ENCODE measurements around the genes QDPR and FAM184B.

GRCh38 chr4:15905970-15906632 lies 32.4 kb downstream of the FGFBP1 start:
- PRO-cap, 2 experiments = peak in 1 of 2 experiments; most common minus-strand start chr4:15906198 (in 1)
- RAMPAGE, long total RNA, 4 experiments = no peak in any of the 4 experiments

DNA sequence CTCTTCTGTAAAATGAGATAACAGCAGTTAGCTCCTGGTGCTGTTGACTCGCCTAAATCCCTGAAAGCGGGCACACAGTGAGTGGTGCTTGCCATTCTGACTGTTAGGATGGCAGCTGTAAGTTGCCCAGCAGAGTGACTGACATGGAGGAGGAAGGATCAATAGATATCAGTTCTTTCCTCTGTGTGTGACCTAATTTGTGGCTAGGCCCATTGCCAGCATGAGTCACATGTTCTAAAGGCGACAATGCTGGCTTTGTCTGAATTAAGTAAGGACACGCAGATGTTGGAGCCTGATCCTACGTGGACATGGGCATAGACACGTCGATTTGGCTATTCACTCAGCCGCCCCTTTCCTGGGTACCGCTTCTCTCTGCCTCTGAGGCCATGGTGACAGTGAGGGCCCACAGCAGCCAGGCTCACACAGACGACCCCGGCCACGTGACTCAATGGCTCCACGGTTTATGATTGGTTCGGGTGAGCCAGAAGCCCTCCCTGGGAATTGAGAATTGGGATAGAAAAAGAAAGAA lies 16.3 kb downstream of the PROM1 start:
- PRO-cap, 2 experiments = no peak in any of the 2 experiments
- RAMPAGE, long total RNA, 4 experiments = no peak in any of the 4 experiments

GRCh38 chr4:16081916-16082842 lies 1.6 kb downstream of the PROM1 start:
- PRO-cap, 2 experiments = no peak in any of the 2 experiments
- RAMPAGE, long total RNA, 4 experiments = no peak in any of the 4 experiments

DNA sequence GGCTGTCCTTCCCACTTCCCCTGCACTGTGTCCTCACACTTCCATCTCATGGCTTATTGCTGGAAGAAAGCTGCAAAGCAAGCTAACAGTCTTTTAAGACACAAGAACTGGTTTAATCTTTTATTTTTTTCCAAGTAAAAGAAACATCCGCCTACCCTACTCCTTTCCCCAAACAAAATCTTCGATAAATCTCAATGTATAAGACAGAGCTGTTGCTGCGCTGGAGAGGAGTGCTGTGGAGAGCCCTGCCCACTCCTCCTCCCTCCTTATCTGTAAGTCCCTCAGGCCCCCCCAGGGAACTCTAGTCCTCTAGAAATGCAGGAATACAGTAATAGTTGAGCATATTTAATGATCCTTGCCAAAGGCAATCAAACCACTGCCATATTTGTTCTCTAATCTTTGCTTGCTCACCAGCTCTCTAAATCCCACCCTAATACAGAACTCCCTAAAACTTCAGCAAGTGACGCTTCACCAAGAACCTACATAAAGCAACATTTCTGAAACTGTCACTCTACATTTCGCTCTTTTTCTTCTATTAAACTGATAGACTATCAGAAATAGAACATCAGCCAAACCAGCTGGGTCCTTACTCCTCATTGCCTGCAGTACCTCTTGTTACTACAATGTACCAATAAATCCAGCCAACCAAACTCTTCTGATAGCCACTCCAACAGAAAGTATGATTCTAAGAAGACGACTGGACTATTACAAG lies 13.8 kb downstream of the TAPT1 start:
- PRO-cap, 2 experiments = no peak in any of the 2 experiments
- RAMPAGE, long total RNA, 4 experiments = start-site peak on the minus strand in 1 of 4 experiments, centred at position 595 of the sequence, 11 reads per replicate

DNA sequence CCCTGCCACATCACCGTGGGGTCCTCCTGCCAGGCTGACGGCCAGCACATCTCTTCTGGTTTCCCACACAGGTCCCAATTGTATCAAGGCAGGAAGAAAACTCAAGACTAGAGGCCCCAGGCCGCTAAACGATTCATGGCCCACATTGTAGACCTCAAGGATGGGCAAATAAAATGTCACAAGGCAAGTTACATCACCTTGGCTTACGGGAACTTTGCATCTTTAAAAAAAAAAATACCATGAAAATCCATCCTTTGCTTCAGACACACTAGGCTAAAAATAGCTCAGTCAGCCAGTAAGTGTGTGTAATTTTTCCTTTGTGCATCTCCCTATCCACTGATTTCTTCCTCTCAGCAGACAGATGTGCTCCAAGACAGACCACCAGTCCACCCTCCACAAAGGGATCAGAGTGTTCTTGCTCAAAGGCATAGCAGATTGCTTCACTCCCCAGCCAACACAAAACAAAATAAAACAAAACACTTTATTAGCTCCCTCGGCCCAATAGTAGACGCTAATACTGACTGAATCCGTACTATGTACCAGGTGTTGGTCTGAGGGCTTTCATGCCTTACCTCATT lies 14.7 kb downstream of the LDB2 start:
- PRO-cap, 2 experiments = no peak in any of the 2 experiments
- RAMPAGE, long total RNA, 4 experiments = no peak in any of the 4 experiments

DNA sequence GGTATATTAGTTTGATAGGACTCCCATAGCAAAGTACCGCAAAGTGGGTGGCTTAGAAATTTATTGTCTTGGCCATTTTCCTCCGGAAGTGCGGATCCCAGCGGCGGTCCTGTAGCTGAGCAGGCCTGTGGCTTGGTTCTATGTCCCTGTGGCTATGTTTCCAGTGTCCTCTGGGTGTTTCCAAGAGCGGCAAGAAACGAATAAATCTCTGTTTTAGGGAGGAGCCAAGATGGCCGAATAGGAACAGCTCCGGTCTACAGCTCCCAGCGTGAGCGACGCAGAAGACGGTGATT lies 44.1 kb upstream of the LDB2 start:
- PRO-cap, 2 experiments = peak in 1 of 2 experiments; most common plus-strand start position 76 of the sequence (in 1)
- RAMPAGE, long total RNA, 4 experiments = no peak in any of the 4 experiments

- PRO-cap, 2 experiments = no peak in any of the 2 experiments
- RAMPAGE, long total RNA, 4 experiments = no peak in any of the 4 experiments
These were observed 70.9 kb upstream of the LDB2 start for GRCh38 chr4:16969511-16969653.

- PRO-cap, 2 experiments = no peak in any of the 2 experiments
- RAMPAGE, long total RNA, 4 experiments = no peak in any of the 4 experiments
These were observed 268.5 kb upstream of the LDB2 start for GRCh38 chr4:17166747-17167498.

GRCh38 chr4:17437172-17437538 lies 74.7 kb downstream of the QDPR start:
- PRO-cap, 2 experiments = no peak in any of the 2 experiments
- RAMPAGE, long total RNA, 4 experiments = no peak in any of the 4 experiments

DNA sequence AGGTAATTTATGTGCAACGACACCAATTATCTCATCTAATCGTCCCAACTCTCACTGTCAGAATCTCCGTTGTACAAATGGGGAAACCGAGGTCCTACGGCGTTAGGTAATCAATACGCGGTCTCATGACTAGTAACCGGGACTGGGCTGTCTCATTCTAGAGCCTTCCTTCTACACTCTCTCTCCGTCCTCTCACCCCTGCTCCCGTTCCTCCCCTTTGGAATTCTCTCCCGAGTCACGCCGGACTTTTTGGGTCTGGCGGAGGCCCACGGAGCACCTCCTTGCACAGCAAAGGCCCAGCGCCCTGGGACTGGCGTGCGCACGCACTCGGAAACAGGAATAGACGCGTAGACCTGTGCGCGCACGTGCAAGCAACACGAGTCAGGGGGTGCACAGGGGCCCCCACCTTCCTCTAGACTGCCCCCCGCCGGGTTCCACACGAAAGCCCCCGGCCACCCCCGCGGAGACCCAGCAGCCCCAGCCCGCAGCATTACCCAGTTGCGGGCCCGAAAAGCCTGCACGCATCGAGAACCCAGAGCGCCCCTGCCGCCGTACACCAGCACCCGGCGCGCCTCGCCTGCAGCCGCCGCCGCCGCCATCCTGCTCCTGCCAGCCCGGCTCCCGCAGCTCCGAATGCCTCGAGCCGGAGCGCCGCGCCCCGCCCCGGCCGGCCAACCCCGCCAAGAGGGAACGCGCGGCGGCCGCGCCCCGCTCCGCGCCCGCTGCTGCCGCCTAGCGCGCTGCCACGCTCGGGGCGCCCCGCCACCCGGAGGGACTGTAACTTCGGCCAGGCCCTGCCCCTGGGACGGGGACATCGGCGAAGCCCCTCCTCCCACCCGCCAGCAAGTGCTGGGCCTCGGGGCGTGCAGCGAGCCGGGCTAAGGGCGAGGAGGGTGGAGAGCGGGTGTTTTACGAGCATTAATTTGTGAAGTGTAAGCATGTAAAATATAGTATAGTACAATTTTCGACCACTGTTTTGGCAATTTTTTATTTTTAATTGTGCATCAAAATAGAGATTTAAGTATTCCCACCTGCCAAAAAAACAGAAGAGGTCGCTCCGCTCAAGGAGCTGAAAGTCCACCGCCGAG lies at the start of gene QDPR:
Gene QDPR (minus strand): TSS at position 635 of the 1,088 bp plus-strand sequence.
- PRO-cap, 2 experiments = peak in 2 of 2 experiments; most common plus-strand start position 842 of the sequence (in 2); most common minus-strand start position 635 of the sequence (in 2)
- RAMPAGE, long total RNA, 4 experiments = start-site peak on the minus strand in 3 of 4 experiments, centred at positions 358 to 632 of the sequence, 9 to 22 reads per replicate

- PRO-cap, 2 experiments = peak in 1 of 2 experiments; most common plus-strand start chr4:17781606 (in 1)
- RAMPAGE, long total RNA, 4 experiments = start-site peak on the minus strand in 1 of 4 experiments, at chr4:17781413-17781419 at its widest, 5 reads per replicate
These were observed at the start of gene FAM184B for GRCh38 chr4:17781026-17781761. TSS of gene FAM184B (minus strand) at chr4:17781621.

DNA sequence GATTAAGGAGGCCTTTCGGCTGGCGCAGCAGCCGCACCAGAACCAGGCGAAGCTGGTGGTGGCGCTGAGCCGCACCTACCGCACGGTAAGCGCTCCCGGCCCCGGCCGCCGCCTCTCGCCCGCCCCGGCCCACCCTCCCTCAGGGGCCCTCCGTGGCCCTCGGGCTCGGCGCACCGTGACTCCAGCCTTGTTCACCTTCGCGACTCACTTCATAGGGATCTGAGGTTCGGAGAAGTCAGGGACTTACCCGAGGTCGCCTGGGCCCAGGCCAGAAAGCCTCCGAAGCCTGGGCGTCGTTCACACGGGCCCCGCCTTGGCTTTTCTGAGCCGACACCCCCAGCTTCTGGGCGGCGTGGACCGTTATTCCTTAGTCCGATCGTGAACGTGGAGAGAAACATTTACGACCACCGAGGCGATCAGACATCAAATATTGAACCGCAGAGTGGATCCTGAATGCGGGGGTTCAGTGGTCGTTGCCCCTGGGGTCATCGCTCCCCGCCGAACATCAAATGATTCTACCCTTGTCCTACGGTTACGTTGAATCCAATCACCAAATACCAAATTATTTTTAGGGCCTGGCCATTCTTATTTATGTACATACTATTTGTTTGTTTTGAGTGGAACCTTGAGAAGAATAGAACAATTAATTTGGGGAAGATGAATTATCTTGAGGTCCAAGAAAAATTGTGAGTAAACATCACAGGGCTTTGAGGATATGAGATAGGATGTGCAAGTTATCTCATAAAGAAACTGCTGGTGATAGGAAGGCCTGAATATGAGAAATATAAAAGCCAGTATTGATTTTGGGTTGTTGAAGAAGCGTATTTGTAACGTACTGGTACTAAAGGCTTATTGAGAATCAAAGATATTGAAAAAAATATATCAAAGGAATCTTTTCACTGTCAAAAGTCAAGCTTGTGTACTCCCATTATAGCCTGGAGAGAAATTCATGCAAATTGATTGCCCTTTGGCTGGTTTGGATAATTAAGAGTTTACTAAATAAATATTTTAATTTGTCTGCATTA lies 637 bp downstream of the NCAPG start:
- PRO-cap, 2 experiments = no peak in any of the 2 experiments
- RAMPAGE, long total RNA, 4 experiments = no peak in any of the 4 experiments

DNA sequence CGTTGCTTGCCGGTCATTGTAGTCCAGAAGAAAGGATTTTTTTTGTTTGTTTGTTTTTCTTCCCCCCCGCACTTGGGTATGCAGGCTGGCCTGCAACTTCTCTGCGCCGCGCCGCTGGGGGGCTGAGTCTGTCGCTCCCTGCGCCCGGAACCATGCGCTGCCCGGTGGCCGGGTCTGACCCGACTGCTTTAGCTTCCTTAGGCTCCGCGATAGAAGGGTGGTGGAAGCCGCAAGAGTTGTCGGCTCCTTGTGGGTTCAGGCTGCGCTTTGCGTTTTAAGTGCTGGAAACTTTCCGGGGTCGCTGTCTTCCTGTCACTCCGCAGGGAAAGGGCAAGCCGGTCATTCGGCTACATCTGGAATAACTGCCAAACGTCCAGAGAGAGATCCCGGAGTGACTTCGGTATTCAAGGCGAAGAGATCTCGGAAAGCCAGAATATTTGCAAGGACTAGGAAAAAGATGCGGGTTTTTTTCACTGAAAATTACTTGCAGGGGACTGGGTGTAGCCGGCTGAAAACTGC lies 732 bp upstream of the LCORL start:
- PRO-cap, 2 experiments = peak in 1 of 2 experiments; most common plus-strand start position 125 of the sequence (in 1)
- RAMPAGE, long total RNA, 4 experiments = no peak in any of the 4 experiments

DNA sequence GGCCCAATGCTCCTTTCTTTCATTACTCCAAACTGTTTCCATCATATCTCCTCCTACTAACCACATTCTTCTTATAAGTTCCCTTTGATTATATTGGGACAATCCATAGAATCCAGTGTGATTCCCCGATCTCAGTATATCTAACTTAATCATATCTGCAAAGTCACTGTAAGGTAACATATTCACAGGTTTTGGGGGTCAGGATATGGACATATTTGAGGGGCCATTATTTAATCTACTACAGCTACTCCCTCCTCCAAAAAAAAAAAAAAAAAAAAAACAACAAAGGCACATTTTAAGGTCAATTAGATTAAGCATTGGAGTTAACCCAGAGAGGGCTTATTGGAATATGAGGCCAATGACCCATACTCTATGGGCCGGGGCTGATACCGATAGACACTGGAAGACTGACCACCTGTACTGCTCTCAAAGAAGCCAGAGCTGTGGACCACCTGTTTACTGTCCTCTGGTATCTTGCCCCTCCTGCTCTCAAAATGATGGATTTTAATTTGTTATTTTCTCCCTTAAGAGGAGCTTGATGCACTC lies 1103.7 kb upstream of the SLIT2 start:
- PRO-cap, 2 experiments = peak in 1 of 2 experiments; most common minus-strand start position 267 of the sequence (in 1)
- RAMPAGE, long total RNA, 4 experiments = no peak in any of the 4 experiments

GRCh38 chr4:19694031-19694641 lies 557.6 kb upstream of the SLIT2 start:
- PRO-cap, 2 experiments = no peak in any of the 2 experiments
- RAMPAGE, long total RNA, 4 experiments = no peak in any of the 4 experiments

DNA sequence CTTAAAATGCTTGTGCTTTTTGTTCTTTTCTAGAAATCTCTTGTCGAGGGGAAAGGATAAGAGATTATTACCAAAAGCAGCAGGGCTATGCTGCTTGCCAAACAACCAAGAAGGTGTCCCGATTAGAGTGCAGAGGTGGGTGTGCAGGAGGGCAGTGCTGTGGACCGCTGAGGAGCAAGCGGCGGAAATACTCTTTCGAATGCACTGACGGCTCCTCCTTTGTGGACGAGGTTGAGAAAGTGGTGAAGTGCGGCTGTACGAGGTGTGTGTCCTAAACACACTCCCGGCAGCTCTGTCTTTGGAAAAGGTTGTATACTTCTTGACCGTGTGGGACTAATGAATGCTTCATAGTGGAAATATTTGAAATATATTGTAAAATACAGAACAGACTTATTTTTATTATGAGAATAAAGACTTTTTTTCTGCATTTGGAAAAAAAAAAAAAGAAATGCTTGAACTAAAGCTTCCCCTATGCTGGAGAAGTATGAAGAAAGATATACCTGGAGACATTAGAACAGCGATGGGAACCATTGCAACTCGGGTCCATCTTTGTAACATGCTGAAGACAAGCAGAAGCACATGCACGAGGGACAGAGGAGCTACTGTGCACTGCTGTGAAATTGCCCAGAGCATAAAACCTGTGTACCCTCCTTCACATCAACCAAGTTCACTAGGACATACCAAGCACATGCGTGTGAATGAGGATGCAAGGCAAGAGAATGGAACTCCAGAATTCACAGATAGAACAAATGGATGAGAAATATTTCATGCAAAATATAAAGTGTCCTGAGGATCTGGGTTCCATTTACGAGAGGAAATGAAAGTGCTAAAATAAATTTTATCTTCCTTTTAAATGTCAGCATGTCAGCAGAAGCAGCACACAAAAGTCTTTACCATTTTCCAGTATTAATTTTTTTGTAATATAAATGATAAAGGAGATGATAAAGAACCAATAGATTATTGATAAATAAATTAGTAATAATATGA lies 81.2 kb upstream of the PACRGL start:
- PRO-cap, 2 experiments = no peak in any of the 2 experiments
- RAMPAGE, long total RNA, 4 experiments = start-site peak on the plus strand in 1 of 4 experiments, centred at position 510 of the sequence, 34 reads per replicate

- PRO-cap, 2 experiments = no peak in any of the 2 experiments
- RAMPAGE, long total RNA, 4 experiments = no peak in any of the 4 experiments
These were observed 74.8 kb upstream of the PACRGL start for GRCh38 chr4:20625493-20625853.

- PRO-cap, 2 experiments = no peak in any of the 2 experiments
- RAMPAGE, long total RNA, 4 experiments = no peak in any of the 4 experiments
These were observed 404.1 kb downstream of the KCNIP4 start for GRCh38 chr4:21544399-21544976.

- PRO-cap, 2 experiments = no peak in any of the 2 experiments
- RAMPAGE, long total RNA, 4 experiments = no peak in any of the 4 experiments
These were observed 80.9 kb downstream of the ADGRA3 start for GRCh38 chr4:22434881-22435418.

DNA sequence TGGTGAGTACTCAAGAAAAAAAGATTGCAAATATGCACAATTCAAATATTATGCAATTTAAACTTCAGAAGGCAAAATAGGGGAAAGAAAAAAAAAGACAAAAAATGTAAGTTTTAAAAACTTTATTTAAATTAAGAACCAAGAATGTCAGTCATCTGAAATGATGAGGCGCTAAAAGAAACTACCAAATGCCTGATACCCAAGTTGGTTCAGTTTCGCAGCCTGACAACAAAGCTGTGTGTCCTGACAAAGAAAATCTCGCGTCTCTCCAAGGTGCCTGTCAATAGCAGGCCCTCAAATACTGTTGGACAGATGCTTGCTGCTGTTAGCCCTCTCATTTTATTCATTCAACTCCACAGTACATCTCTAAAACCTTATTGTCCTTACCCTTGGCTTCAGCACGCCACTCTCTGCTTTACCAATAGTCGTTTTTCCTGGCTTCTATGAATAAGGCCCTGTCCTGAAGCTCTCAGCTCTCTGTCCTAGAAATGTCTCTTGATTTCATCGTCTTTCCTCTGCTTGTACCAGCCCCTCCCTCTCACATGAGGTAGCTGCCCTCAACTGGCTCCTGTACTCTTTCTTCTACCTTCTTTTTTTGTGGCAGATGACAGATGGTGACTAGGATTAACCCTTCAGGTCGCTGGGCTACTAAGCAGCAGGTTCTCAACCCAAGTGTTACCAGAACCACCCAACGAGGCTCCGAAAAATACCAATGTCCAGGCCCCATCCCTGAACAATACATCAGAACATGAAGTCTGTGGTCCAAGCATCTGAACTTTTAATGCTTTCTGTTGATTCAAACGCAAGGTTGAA lies 11.5 kb downstream of the ADGRA3 start:
- PRO-cap, 2 experiments = no peak in any of the 2 experiments
- RAMPAGE, long total RNA, 4 experiments = no peak in any of the 4 experiments